ENCODE measurements around a stretch of chr21.

GRCh38 chr21:41155972-41156360 is 12.0 kb upstream of the BACE2 start:
- PRO-cap, 4 experiments: no peak in any of the 4 experiments
- RAMPAGE, long total RNA, 2 experiments: no peak in any of the 2 experiments
- RRBS: no CpG with 5 or more reads among the region's 4 CpGs

DNA sequence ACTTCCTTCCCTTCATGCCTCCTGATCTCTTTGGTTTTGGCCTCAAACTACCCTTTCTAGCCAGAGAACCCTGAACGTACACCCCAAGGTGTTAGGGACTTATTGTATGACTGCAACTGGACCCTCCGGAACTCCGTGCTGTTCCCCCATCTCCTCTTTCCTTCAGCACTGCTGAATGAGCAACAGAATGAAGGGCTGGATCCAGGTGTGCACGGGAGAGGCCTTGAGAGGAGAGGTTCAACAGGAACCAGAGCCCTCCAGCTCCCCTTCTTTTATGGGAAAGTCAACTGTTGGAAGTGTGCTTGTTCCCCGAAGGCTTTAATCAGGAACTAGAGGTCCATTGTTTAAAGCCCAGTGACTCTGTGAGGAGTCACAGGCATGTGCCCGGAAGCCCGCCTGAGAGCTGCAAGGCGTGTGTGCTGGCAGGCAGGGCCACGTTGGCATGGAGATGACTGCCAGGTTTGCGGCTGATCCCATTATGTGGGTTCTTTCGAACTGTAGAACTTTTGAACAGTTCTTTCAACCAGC is 3.2 kb downstream of the BACE2 start:
- PRO-cap, 4 experiments: peak in 4 of 4 experiments; most common plus-strand start position 435 of the sequence (in 1); most common minus-strand start position 320 of the sequence (in 4)
- RAMPAGE, long total RNA, 2 experiments: no peak in any of the 2 experiments
- RRBS: no CpG with 5 or more reads among the region's 11 CpGs

DNA sequence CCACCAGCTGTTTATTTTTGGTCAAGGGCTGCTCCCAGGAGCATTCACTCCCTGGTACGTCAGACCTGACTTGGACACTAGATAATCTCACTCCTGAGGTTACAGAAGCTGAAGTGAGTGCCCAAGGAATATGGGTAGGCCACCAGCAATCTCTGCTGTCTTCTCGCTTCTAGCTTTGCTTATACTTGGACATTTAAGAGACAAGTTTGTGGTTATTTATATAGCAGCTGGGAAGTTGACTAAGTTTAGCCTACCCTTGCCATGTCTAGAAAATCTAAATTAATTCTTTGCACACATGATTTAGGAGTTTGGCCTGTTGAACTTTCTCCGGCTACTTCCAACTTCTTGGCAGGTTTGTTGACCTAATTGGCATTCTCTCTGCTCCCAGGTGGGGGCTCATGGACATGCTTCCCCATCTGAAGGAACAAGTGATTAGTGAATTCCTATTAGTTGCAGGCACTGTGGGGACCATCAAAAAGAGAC is 44.8 kb downstream of the BACE2 start:
- PRO-cap, 4 experiments: no peak in any of the 4 experiments
- RAMPAGE, long total RNA, 2 experiments: no peak in any of the 2 experiments
- RRBS: no CpG with 5 or more reads among the region's 3 CpGs

GRCh38 chr21:41219301-41220180 is 51.6 kb downstream of the BACE2 start:
- PRO-cap, 4 experiments: no peak in any of the 4 experiments
- RAMPAGE, long total RNA, 2 experiments: no peak in any of the 2 experiments
- RRBS: no CpG with 5 or more reads among the region's 14 CpGs

DNA sequence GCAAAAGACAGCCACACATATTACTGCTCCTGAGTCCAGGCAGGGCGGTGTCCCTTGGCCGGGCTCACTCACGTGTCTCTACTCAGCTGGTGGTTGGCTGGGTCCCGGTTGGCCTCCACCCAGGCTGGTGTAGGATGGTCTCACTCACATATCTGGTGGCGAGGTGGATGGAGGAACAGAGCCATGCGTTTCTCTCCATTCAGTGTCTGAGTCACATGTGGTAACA is 65.7 kb upstream of the FAM3B start:
- PRO-cap, 4 experiments: no peak in any of the 4 experiments
- RAMPAGE, long total RNA, 2 experiments: no peak in any of the 2 experiments
- RRBS: no CpG with 5 or more reads among the region's 6 CpGs

DNA sequence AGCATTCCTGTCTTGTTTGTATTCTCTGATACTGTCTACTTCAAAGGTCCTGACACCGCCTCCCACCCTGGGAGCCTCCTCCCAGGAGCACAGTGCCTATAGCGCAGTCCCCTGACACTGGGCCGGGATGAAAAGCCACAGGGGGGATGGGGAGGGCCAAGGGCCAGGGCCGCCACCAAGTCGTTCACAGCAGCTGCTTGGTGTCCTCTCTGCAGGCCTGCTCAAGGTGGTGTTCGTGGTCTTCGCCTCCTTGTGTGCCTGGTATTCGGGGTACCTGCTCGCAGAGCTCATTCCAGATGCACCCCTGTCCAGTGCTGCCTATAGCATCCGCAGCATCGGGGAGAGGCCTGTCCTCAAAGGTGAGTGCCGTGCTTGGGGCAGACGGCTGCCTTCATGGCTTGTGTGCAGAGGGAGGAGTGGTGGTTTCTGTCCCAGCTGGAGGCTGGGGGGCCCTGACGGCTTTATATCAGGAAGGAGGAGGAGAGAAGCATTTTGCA is 6.2 kb downstream of the FAM3B start:
- PRO-cap, 4 experiments: no peak in any of the 4 experiments
- RAMPAGE, long total RNA, 2 experiments: no peak in any of the 2 experiments
- RRBS: no CpG with 5 or more reads among the region's 14 CpGs

DNA sequence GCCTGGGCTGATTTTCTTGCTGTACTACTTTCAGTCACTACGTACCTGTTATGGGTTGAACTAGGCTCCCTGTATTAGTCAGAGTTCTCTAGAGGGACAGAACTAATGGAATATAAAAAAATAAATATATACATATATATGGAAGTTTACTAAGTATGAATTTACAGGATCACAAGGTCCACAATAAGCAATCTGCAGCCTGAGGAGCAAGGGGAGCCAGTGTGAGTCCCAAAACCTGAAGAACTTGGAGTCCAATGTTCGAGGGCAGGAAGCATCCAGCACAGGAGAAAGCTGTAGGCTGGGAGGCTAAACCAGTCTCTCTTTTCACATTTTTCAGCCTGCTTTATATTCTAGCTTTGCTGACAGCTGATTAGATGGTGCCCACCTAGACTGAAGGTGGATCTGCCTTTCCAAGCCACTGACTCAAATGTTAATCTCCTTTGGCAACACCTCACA is 2.7 kb downstream of the MX2 start:
- PRO-cap, 4 experiments: no peak in any of the 4 experiments
- RAMPAGE, long total RNA, 2 experiments: no peak in any of the 2 experiments
- RRBS: no CpG with 5 or more reads among the region's 2 CpGs

GRCh38 chr21:41377670-41378051 is 15.8 kb downstream of the MX2 start:
- PRO-cap, 4 experiments: no peak in any of the 4 experiments
- RAMPAGE, long total RNA, 2 experiments: no peak in any of the 2 experiments
- RRBS: no CpG with 5 or more reads among the region's 16 CpGs

DNA sequence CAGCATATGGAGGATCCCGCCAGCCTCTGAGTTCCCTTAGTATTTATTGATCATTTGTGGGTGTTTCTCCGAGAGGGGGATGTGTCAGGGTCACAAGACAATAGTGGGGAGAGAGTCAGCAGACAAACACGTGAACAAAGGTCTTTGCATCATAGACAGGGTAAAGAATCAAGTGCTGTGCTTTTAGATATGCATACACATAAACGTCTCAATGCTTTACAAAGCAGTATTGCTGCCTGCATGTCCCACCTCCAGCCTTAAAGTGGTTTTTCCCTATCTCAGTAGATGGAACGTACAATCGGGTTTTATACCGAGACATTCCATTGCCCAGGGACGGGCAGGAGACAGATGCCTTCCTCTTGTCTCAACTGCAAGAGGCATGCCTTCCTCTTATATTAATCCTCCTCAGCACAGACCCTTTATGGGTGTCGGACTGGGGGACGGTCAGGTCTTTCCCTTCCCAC is 5.0 kb upstream of the MX1 start:
- PRO-cap, 4 experiments: no peak in any of the 4 experiments
- RAMPAGE, long total RNA, 2 experiments: no peak in any of the 2 experiments
- RRBS: no CpG with 5 or more reads among the region's 10 CpGs

DNA sequence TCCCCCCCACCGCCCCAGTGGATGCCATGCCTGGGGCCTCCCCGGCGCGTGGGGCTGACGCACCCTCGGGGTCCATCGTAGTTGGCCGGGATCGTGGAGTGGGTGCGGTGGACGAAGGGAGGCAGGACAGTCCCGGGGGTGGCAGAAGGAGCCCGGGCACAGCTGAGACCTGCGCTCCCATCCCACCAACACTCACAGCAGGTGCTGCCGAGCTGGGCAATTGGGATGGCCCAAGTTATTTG is 726 bp downstream of the MX1 start:
- PRO-cap, 4 experiments: peak in 1 of 4 experiments; most common plus-strand start position 84 of the sequence (in 1)
- RAMPAGE, long total RNA, 2 experiments: no peak in any of the 2 experiments
- RRBS: 4% methylated on average over 11 of the region's 15 CpGs

GRCh38 chr21:41502004-41502258 is 6.0 kb downstream of the TMPRSS2 start:
- PRO-cap, 4 experiments: no peak in any of the 4 experiments
- RAMPAGE, long total RNA, 2 experiments: no peak in any of the 2 experiments
- RRBS: no CpG with 5 or more reads among the region's 5 CpGs

GRCh38 chr21:41519845-41520277 is 11.9 kb upstream of the TMPRSS2 start:
- PRO-cap, 4 experiments: no peak in any of the 4 experiments
- RAMPAGE, long total RNA, 2 experiments: no peak in any of the 2 experiments
- RRBS: no CpG with 5 or more reads among the region's 3 CpGs

DNA sequence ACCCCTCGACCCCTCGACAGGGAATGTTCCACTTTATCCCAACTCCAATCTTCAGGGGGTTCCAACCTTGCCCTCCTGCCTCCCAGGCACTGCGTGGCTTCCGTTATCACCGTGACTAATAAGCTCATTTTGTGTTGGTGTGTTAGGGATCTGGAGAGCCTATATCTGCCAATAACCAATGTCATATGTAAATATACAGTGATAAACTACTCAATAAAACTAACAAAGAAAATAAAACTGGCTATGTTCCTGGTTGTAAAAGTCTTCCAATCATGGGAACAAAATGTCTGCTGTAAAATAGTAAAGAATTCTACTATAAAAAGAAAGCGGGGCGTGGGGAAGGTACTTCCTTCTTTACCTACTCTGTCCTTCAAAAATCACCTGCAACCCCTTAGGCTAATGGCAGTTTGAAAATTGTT is 18.3 kb upstream of the TMPRSS2 start:
- PRO-cap, 4 experiments: no peak in any of the 4 experiments
- RAMPAGE, long total RNA, 2 experiments: no peak in any of the 2 experiments
- RRBS: no CpG with 5 or more reads among the region's 7 CpGs

- PRO-cap, 4 experiments: no peak in any of the 4 experiments
- RAMPAGE, long total RNA, 2 experiments: no peak in any of the 2 experiments
- RRBS: no CpG with 5 or more reads among the region's 5 CpGs
Measured at GRCh38 chr21:41566502-41567208, 58.7 kb upstream of the TMPRSS2 start.

DNA sequence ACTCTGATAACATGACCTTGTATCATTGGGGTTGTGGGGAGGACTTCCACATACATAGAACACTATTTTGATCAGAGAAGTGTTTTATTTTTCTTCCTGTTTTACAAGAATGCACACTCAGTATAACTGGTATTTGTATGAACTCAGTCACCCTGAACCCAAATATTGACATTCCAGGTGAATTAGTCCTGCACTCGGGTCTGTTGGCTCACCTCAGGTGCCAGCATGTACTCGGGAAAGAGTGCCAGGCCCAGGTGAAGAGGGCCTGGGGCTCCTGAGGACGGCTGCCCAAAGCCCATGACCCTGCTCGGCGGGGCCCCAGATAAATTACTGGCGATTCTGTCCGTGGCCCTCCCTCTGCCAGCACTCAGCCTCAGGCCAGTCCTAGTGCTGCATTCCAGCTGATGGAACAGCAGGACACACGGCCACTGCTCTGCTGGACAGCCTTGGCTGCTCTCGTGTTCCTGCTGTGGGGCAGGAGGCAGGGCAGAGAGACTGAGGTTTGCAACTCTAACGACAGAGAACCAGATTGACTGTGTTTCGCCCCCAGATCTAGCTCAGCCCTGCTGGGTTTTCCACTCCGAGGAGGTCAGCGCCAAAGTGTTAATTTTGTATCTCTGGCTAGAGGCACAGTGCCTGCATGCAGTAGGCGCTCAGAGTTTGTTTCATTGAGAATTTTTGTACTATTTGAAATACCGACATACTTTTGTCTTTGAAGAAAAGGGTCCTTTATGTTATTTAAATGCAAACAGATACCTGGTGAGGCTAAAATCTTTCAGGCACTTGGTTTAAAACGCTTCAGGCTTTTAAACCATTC is 75.5 kb upstream of the TMPRSS2 start:
- PRO-cap, 4 experiments: no peak in any of the 4 experiments
- RAMPAGE, long total RNA, 2 experiments: no peak in any of the 2 experiments
- RRBS: no CpG with 5 or more reads among the region's 16 CpGs

GRCh38 chr21:41712123-41712683 is 54.6 kb downstream of the RIPK4 start:
- PRO-cap, 4 experiments: peak in 1 of 4 experiments; most common minus-strand start chr21:41712293 (in 1)
- RAMPAGE, long total RNA, 2 experiments: no peak in any of the 2 experiments
- RRBS: 9% methylated on average over 6 of the region's 19 CpGs

DNA sequence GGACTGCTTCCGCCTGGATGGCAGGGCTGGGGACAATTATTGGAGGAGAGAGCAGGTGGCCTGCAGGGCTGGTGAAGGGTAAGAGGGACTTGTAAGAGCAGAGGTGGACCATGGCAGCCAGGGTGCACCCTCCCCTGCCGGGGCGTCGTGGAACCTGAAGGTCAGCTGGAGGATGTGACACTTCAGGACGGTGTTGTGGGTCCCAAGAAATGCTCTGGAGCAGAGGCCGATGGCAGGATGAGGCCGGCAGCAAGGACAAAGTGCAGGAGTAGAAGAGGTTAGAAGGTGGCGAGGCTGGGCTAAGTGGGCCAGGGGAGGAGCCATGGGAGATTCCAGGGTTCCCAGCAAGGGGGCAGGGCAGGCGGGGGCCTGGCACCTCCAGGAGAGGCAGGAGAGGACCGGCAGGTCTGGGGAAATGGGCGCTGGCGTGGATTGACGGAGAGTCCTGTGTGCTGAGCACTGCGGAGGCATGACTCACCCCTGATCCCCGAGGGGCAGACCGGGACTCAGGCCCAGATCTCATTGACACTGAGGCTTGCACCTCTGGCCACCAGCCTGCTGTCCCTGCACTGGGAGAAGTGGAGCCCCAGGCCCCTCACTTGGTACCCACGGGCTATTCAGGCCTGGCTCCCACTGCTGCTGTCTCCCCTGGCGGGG is 40.0 kb downstream of the RIPK4 start:
- PRO-cap, 4 experiments: no peak in any of the 4 experiments
- RAMPAGE, long total RNA, 2 experiments: no peak in any of the 2 experiments
- RRBS: 28% methylated on average over 10 of the region's 18 CpGs

GRCh38 chr21:41767319-41767679 is 447 bp upstream of the RIPK4 start:
- PRO-cap, 4 experiments: no peak in any of the 4 experiments
- RAMPAGE, long total RNA, 2 experiments: no peak in any of the 2 experiments
- RRBS: no CpG with 5 or more reads among the region's 9 CpGs

- PRO-cap, 4 experiments: peak in 1 of 4 experiments; most common plus-strand start chr21:41896107 (in 1)
- RAMPAGE, long total RNA, 2 experiments: no peak in any of the 2 experiments
- RRBS: no CpG with 5 or more reads among the region's 21 CpGs
Measured at GRCh38 chr21:41895639-41896388, 16.7 kb upstream of the PRDM15 start.

DNA sequence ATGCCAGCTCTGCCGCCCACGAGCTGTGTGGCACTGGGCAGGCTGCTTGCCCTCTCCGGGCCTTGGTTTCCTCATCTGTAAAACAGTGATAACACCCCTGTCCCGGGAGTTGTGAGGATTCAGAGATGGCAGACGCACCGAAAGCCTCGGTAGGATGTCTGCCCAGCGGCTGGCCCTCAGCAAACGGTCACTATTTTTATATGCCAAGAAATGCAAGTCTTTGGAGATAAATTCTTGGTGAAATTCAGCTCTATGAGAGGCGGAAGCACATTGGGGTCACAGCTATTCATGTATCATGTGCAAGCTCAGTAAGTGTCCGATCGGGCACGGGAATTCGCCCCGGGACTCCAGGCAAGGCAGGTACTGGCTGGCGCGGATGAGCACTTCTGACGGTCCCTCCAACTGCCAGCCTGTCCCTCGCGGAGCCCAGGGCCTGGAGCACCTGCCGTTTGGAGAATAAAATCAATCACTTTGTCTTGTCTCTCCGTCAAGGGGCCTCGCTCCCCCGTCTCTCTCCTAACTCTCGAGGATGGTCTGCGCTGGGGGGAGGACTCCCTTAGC is 1.0 kb downstream of the C2CD2 start:
- PRO-cap, 4 experiments: peak in 2 of 4 experiments; most common plus-strand start position 115 of the sequence (in 1)
- RAMPAGE, long total RNA, 2 experiments: no peak in any of the 2 experiments
- RRBS: no CpG with 5 or more reads among the region's 26 CpGs

All from uterus (tissue), 7 donors.